Calu3 (cell line): ENCODE results near the genes ZMYND11, DIP2C, GTPBP4 and IDI2.

GRCh38 chr10:112144-112671 lies 23.0 kb upstream of the ZMYND11 start:
- PRO-cap = unidirectional peak, plus-strand start at chr10:112502

- PRO-cap = bidirectional peak, plus-strand start at chr10:135466, minus-strand start at chr10:135353
Observed at GRCh38 chr10:135392-135912, at the start of gene ZMYND11. TSS of gene ZMYND11 (plus strand) at chr10:135455.

DNA sequence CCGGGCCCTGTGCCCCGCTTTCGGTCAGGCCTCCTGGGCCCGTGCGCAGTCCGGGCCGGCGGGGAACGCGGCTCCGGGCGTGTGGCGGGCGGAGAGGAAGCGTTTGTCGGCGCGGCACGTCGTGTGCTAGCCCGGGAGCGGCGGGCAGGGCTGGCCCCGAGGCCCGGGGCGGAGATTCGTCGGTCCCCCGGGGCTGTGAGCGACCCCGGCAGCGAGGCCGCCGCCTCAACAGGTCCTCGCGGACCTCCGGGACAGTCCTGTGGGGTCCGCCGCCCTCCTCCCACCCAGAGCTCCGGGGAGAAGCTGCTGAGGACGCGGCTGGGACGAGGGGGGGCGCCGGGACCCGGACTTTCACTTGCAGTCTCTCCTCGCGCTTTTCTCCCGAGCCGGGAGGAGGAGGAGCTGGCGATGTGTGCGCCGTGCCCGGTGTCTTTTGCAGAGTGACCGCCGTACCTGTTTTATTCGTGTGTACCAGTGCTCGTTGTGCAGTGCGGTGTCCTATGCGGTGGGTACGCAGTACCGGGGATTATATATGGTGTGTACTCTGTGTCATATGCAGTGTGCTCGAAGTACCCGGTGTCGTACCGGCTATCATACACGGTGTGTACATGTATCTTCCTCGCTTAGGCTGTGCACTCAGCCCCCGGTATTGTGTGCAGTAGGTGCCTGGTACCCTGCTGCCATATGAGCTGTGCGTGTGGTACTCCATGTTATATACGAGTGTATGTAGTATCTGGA lies 827 bp downstream of the ZMYND11 start:
- PRO-cap = bidirectional peak, plus-strand start at position 484 of the sequence, minus-strand start at position 442 of the sequence

DNA sequence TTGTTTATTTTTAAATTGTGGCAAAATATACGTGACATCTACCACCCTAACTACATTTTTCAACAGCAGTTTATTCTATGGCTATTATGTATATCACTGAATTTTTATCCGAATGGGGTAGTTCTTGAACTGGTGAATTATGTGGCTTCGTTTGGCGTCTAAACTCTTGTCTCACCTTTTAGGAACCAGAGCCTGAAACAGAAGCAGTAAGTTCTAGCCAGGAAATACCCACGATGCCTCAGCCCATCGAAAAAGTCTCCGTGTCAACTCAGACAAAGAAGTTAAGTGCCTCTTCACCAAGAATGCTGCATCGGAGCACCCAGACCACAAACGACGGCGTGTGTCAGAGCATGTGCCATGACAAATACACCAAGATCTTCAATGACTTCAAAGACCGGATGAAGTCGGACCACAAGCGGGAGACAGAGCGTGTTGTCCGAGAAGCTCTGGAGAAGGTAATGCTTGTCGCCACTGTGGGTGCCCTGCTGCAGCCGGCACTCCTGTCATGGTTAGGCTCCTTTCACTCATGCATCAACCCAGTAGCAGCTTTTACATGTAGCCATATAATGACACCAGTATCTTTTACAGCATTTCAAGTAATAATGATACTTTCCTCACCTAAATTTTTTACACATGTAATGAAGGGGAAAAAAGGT lies 113.0 kb downstream of the ZMYND11 start:
- PRO-cap = no peak

GRCh38 chr10:317174-318013 lies 182.1 kb downstream of the ZMYND11 start:
- PRO-cap = no peak

- PRO-cap = no peak
Observed at GRCh38 chr10:470275-471256, 218.9 kb downstream of the DIP2C start.

DNA sequence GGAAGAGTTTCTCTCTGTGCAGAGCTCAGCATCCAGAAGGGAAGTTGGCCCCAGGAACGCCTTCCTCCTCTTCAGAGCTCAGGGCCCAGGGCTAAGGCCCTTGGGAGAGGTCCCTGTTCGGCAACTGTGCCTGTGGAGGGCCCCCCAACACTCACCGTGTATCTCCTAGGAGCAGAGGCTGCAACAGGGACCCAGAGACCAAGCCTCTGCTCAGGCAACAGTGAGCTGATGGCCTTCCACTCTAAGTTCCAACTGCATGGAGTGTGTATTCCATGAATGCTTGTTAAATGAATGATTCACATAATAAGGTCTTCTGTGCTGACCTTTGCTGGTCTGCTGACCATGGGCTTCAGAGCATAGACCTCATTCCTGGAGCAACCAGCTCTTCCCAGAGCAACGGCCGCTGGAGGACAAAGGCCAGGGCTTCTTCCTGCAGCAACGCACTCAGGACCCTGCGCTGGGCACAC lies 7.7 kb downstream of the DIP2C start:
- PRO-cap = no peak

- PRO-cap = bidirectional peak, plus-strand start at chr10:689613, minus-strand start at chr10:689615; bidirectional peak, plus-strand start at chr10:690094, minus-strand start at chr10:689887
Observed at GRCh38 chr10:689324-690409, at the start of gene DIP2C. TSS of gene DIP2C (minus strand) at chr10:689668.

GRCh38 chr10:693307-694044 lies 4.0 kb upstream of the DIP2C start:
- PRO-cap = bidirectional peak, plus-strand start at chr10:693868, minus-strand start at chr10:693707

- PRO-cap = no peak
Observed at GRCh38 chr10:789330-789936, 100.0 kb upstream of the DIP2C start.

GRCh38 chr10:823606-824065 lies 107.9 kb downstream of the LARP4B start:
- PRO-cap = no peak

GRCh38 chr10:929999-931045 lies 1.2 kb downstream of the LARP4B start:
- PRO-cap = bidirectional peak, plus-strand start at chr10:930866, minus-strand start at chr10:930676

GRCh38 chr10:988184-989347 lies at the start of gene GTPBP4:
TSS of gene GTPBP4 (plus strand) at chr10:988434.
- PRO-cap = bidirectional peak, plus-strand start at chr10:988437, minus-strand start at chr10:988275; unidirectional peak, minus-strand start at chr10:988866

DNA sequence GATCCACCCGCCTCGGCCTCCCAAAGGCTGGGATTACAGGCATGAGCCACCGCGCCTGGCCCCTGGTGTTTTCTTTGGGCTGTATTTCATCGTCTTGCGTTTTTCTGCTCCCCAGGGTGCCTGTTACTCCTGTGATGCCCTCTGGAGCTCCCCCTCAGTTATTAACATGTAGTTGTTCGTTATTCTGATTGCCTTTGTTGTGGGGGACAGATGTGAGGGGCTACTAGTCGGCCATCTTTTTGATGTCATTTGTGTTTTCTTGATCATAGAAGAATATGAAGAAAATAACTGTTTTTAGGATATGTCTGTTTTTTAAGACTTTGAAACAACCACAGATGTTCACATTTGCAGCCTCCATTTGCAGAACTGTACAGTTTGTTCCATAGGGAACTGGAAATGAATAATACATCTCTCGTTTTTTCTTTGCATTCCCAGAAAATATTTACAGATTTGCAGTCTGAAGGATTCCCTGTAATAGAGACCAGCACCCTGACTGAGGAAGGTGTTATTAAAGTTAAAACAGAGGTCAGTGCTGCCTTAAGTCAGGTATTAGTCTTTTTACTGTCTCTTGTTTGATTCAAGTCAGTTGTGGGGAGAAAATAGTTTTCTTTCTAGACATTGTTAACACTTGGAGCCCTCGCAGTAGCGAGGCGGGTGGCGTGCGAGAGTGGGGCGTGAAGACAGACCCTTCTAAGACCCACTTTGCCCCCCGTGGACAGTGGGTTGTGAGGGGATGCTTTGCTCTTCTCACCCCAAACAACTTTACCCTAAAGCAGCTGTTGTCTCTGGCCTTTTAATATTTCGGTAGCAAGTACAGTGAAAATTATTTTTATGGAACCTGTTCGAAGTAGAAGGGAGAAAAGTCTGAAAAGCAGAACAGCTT lies 17.4 kb downstream of the GTPBP4 start:
- PRO-cap = no peak

DNA sequence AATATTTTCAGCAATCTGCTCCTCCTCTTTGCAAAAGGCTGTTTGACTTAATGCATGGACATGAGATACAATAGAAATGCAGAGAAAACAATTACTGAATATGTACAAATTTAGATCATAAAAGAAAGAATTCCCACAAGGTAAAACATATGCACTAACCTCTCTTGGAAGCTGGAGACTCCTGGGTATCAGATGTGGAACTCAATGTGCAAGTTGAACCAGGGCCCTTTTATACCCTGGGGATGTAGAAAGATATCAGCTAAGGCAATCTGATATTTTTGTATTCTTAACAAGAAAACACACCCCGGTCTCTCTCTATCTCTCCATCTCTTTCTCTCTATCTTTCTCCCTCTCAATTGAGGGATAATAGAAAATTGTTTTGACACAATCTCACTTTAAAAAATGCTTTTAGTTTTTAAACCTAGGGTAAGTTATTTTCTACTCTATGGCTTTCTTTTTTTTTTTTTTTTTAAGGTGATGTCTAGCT lies at the start of gene IDI2:
IDI2 (minus strand) TSS at position 203 of the 487 bp plus-strand sequence.
- PRO-cap = no peak

- PRO-cap = no peak
Observed at GRCh38 chr10:1026609-1026887, 889 bp upstream of the IDI2 start.

- PRO-cap = no peak
Observed at GRCh38 chr10:1103248-1104064, 47.3 kb downstream of the WDR37 start.

GRCh38 chr10:1552275-1552629 lies 185.1 kb downstream of the ADARB2 start:
- PRO-cap = no peak

DNA sequence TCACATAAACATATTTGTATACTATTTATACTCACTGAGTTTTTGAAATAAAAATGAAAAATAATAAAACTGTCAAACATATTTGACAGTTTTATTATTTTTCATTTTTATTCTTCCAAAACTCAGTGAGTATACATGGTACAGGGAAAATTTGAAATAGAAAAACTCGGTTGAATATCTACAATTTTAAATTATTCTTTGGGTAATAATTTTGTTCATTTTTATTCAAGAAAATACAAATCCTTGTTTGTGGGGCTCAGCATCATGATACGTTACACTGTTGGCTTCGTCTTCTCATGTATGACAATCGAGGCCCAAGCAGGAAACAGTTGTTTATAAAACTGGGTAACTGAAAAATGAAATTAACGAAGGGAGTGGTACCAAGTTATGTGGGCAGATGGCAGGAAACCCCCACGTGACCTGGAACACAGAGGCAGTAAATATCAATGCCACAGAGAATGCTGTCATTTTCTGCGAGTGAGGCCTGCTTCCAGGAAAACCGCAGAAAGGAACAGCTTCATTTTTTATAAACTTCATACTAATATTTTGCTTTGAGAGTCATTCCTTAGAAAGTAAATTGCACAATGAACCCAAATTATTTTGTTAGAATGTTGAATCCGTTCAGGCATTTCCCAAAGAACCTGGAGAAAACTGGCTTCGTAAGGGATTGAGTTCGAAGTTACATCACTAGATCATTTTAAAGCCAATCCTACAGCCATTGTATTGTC lies 201.0 kb upstream of the ADARB2 start:
- PRO-cap = no peak

DNA sequence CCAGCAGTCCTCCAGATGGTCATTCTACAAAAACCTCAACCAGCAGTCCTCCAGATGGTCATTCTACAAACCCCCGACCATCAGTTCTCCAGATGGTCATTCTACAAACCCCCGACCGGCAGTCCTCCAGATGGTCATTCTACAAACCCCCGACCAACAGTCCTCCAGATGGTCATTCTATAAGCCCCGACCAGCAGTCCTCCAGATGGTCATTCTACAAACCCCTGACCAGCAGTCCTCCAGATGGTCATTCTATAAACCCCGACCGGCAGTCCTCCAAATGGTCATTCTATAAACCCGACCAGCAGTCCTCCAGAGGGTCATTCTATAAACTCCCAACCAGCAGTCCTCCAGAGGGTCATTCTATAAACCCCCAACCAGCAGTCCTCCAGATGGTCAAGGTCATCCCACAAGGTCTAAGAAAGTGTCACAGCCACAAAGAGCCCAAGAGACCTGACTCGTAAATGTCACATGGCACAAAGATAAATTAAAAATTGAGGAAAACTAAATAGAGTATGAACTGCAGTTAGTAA lies 634.5 kb upstream of the ADARB2 start:
- PRO-cap = no peak